Progenitor cell of endocrine pancreas (in vitro differentiated cells): ENCODE data around the gene SEL1L.

DNA sequence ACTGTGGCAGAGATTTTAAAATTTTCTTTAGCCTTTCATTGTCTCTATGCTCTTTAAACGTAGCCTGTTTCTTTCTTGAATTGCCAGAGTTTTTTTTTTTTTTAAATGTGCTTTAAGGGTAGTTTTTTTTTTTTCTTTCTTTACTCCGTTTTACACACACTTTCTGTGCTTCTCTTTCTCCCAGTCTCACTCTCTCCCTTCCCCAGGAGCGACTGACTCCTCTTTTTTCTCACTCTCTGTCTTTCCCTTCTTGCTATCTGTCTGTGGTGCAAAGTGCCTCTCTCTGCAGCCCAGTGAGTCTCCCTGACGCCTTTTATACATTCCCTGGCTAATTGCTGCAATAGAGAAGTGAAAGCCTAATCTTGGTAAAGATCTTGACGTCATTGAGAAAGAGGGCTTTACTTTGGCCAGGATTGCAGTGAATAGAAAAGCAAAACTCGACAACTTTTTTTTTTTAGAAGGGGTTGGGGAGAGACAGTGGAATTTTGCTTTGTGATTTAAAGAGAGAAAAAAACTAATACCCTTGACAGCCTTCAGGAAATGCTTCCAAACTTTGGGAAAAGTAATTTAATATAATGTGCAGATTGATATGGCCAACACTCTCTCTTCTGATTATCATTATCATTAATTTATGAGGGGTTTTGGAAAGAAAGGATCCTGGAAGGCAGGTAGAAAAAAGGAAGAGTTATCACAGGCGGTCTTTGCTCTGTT, 743 bp upstream of the DIO2 start:
- PRO-cap = no peak

- PRO-cap = no peak
Observed at GRCh38 chr14:80385347-80385622, 174.0 kb upstream of the DIO2 start.

GRCh38 chr14:80628921-80629289, 312.6 kb downstream of the CEP128 start:
- PRO-cap = no peak

DNA sequence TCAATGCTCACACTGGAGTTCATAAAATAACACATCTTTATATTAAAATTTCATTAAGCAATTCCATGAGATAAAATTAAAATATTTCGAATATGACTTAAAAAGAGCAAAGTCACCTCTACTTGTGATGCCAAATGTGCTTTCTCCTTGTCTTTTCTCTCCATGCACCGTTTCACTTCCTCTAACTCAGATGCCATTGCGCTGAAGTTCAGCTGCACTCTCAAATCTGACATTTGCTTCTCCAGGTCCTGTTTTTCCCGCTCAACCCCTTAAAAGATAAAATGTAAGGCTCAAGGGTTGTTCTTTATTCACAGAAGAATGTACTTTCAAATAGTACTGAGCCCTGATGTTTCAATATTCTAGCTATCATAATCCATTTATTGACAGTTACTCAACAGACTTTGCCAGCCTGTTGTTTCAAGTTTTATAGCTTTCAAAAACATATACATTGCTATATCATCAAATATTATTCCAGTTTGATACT, 110.5 kb downstream of the CEP128 start:
- PRO-cap = no peak

- PRO-cap = no peak
Observed at GRCh38 chr14:80956832-80957696, 1.6 kb downstream of the TSHR start.

DNA sequence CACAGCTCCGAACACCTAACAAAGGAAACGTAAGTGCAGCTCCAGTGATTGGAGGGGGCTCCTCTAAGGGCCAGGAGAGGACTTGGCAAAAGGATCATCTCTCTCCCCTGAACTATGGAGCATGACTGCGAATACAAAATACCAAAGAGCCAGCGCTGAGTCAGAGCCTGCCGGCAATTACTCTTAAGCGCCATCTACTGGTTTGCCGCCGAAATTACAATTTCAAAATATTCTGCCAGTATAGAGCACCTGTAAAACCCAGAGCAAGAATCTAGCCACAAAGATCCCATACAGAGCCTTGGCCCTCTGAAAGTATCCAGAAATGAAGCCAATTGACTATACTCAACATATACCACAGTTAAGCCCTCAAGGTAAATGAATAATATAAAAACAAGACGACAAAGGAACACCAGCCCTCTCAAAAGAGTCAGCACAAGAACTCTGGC, 50.2 kb downstream of the GTF2A1 start:
- PRO-cap = unidirectional peak, minus-strand start at position 116 of the sequence

DNA sequence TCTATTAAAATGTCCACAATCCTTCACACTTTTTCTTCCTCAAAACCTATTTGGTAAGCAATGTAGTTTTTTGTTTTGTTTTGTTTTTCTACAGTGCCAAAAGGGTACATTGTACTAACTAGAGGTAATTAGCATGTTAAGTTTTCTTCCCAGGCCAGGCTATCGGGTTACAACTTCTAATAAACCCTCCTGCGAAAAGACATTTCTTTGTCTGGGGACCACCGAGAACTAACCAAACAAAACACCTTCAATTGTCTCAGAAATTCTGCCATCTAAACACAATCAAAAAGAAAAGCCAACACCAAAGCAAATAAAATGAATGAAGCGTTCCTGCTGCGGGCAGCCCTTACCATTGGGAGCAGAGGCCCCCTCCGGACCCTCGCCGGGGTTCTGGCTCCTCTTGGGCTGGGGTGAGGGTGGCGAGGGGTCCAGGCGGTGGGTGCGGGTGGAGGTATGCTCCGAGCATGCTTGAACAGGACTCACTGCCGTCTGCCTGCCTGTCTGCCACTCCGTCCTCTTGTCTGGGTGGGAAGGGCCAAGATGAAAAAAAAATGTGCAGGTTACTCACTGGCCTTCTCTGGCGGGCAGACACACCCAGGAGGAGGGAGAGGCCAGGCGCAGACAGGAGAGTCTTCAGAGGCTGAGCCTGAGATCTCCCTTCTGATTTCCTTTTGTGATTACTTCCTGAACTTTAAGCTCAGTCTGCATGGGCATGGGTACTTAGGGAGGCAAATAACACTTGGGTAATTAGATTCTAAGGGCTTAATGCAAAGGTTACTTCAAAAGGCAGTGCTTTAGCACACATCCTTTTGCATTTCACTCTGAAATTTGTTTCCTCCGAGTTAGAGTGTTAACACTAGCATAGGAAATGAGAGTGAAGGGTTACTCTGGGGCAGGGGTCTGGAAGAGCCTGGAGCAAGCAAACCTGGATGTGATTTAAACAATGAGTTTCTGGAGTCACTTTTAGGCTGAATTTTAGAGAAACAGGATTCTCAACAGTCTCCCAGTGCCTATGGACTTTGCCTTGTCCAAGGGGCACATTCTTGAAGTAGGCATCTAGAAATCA, 76.1 kb downstream of the STON2 start:
- PRO-cap = bidirectional peak, plus-strand start at position 352 of the sequence, minus-strand start at position 230 of the sequence; bidirectional peak, plus-strand start at position 587 of the sequence, minus-strand start at position 491 of the sequence

DNA sequence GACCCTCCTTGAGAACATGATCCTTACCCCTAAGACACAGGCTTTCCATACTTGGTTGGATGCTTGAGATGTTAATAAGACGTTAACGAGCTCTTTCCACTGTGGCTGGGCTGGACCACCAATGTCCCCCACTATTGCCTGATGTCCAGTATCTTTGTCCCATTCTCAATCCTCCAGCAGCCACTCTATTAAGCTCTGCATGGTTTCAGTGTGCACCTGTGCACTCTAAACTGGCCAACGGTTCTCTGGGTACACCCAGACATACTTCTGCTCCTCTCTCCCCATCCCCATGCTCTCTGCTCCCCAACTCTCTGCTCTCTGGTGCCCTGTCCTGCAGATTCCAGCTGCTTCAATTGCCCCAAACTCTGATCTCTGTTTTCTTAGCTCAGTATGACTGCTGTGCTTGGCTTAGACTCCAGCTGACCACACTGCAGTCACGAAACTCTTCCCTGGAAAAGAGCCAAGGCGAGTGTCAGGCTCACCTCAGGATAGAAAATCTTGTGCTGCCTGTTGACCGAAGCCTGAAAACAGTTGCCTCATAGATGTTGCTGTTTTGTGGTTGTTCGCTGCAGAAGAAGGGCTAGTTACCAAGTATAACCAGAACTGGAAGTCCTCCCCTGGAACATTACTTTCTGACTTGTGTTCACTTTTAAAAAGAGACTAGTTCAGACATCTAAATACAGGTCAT, 6.6 kb upstream of the STON2 start:
- PRO-cap = no peak

GRCh38 chr14:81434015-81434921, 34.1 kb upstream of the STON2 start:
- PRO-cap = no peak

DNA sequence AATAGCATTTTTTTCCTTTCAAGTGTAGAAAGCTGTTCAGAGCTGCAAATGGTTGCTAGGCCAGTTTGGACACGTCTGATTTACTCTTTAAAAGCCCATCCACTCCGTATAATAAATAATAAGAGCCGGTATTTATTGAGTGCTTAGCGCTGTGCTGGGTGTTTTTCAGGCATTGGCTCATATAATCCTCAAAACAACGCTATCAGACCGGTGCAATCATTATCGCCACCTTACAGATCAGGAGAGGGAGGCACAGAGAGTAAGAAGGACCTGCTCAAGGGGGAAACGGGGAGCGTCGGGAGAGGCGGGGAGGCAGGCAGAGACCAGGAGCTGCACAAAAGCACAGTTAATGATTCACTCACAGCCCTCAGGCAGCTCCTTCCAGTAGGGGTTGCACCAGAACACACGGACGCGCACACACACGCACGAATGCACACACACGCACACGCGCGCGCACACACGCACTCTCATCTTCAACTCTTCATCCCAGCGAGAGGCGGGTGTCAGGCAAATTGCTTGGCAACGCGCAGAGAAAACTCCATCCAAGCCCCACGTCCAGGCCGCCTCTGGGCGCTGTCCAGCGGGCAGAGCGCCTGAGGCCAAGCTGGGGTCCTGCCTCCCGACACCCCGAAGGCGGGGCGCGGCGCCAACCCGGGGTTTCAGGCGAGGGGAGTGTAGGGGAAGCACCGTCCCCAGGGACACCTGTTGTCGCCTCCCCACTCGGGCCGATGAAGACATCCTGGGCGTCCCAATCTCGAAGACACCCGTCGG, 35.3 kb upstream of the STON2 start:
- PRO-cap = bidirectional peak, plus-strand start at position 470 of the sequence, minus-strand start at position 297 of the sequence; bidirectional peak, plus-strand start at position 571 of the sequence, minus-strand start at position 568 of the sequence

- PRO-cap = unidirectional peak, minus-strand start at chr14:81533807
Observed at GRCh38 chr14:81533185-81534387, at the start of gene SEL1L. SEL1L (minus strand) TSS chr14:81533853.

DNA sequence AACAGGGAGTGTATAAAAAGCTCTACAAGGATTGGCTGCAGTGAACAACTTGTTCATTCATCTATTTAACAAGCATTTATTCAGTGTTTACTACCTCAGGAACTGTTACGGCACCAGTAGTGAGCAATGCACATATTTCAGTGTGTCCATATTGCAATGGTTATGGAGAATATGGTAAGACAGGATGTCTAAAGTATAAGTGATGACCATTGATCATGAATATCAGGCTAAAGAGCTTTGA, 854.2 kb upstream of the SEL1L start:
- PRO-cap = no peak

DNA sequence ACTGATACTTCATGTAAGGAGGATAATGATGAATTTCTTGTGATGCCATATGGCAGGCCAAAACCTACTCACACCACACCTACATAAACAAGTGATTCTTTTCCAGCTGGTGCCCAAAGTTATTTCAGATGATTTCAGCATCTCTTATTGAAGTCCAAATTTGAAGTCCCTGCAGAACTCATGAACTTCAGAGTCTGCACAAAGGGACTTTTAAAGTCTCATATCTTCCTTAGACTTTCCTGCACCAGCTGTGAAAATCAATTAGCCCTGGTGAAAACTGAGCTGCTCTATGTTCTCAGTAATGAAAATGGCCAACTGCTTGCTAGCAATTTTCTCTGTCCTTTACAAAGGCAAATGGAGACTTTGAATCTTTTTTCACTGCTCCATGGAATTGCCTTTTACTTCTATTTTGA, 872.3 kb upstream of the FLRT2 start:
- PRO-cap = no peak

GRCh38 chr14:85531759-85532416, 1.9 kb downstream of the FLRT2 start:
- PRO-cap = bidirectional peak, plus-strand start at chr14:85532311, minus-strand start at chr14:85532164

DNA sequence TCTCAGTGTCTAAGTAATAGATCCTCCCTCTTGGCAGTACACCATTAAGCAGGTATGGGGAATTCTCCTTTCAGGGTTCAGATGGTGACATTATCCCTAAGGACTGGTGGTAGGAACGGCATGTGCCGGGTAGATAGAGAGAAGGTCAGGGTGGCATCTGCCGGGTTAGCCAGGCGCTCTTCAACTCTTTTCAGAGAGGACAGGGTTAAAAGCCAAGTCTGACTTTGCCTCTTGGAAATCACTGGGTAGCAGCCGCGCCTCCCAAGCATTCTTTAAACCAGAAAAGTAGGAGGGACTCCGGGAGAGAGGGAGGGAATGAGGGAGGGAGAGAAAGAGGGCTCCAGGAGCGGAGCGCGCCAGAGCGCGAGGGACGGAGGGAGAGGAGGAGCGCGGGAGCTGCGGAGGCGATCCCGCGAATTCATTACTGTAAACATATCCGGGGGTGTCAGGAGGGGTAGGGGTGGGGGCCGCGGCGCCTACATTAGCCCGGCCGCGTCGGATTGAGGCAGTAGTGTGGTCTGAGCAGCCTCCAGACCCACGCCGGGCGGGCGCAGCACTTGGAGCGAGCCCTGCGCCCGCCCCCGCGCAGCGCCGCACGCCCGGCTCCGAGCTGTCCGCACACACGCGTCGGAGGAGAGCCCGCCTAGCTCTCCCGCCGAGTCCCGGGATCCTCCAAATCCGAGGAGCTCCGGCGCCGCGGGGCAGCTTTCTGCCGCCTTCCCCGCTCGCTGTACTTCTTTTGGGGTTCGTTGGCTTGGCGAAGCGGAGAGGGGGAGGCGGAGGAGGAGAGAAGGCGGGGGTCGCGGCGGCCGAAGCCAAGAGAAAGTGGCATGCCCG, 3.1 kb downstream of the FLRT2 start:
- PRO-cap = bidirectional peak, plus-strand start at position 359 of the sequence, minus-strand start at position 369 of the sequence

GRCh38 chr14:85538544-85539106, 8.7 kb downstream of the FLRT2 start:
- PRO-cap = no peak

GRCh38 chr14:85552843-85553579, 23.1 kb downstream of the FLRT2 start:
- PRO-cap = no peak

DNA sequence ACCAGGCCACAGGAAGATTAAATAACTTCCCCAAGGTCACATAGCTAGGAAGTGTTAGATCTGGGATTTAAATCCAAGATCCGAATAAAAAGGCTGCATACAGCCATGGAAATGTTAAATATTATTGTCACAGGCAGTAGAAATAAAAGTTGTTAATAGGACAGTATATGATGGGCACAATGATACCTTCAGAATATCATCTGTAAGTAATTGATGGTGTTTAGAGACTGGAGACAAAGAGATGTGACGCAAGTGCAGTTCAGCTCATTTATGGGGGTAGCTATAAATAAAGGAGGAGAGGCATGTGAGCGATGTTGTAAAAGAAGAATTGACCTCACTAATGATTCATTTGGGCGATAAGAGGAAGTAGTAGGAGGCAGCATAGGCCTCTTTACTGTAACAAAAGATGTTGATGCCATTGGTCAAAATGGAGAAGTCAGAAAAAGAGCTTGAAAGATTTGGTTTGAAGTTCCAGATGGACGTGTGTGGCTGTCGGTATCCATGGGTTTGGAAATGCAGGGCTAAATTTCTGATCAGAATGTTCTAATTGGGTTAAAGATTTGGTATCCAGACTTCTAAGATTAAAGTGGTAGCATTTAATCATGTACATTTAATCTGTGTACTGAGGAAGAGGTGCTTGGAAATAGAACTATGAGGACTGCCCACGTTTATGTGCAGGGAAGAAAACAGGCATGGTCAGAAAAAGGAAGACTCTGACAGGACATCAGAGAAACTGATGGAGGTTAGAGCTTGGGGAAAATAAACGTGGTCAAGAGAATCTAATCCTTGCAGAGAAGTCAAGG, 70.1 kb downstream of the FLRT2 start:
- PRO-cap = no peak

DNA sequence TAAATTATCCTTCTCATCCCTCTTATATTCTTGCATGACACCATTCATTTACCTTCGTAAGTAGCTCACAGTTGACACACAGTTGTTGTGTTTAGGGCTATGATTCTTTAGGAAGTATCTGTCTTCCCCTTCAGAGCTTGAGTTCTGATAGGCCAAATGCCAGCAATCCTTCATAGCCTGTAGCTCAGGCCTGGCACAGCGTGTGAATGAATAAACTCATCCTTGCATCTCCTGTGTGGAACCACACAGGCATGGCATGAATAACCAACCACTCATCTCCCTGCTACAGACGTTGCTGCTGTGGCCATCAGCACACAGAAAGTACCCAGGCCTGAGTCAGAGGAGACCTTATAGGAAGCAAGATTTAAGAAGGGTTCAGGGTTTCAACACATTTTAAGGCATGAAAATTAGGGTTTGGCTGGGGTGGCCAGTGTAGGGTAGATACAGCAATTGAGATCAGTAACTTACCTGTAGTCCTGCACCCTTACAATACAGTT, 461.2 kb downstream of the GALC start:
- PRO-cap = no peak

GRCh38 chr14:87949754-87950043, 43.3 kb downstream of the GALC start:
- PRO-cap = no peak